Aorta (tissue), 1 donor: ENCODE data around the genes ASRGL1, AHNAK and HNRNPUL2.

- PRO-cap, result no peak
Observed at GRCh38 chr11:61980656-61981013, 13.2 kb upstream of the FTH1 start.

DNA sequence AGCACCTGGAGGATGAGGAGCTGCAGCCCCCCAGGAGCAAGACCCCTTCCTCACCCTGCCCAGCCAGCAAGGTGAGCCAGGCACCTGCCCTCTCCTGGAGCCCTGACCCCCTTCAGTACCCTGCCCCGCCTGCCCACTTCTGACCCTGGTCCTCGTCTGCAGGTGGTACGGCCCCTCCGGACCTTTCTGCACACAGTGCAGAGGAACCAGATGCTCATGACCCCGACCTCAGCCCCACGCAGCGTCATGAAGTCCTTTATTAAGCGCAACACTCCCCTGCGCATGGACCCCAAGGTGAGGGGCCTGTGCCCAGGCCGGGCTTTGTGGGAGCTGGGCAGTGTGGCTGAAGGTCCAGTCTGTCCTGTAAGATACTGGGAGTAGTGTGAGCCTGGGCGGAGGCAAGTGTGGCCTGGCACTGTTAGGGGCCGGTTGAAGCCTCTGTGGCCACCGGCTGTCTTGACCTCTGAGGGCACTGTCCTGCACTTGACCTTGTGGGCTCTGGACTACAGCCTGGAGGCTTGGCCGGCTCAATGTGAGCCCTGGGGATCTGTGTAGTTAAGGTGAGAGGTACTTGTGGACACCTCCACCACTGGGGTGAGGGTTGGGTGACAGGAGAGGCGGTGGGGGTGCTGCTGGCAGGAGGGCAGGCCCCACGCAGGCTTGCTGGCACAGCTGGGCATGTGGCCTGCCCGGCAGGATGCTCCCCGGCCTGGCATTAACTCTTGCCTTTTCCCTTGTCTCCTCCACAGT is 17.1 kb downstream of the INCENP start:
- PRO-cap, result no peak

GRCh38 chr11:62148382-62148747 is 24.6 kb downstream of the INCENP start:
- PRO-cap, result no peak

GRCh38 chr11:62337019-62338225 is at the start of gene ASRGL1:
Gene ASRGL1, plus strand, starts transcription at chr11:62337448.
- PRO-cap, result no peak

DNA sequence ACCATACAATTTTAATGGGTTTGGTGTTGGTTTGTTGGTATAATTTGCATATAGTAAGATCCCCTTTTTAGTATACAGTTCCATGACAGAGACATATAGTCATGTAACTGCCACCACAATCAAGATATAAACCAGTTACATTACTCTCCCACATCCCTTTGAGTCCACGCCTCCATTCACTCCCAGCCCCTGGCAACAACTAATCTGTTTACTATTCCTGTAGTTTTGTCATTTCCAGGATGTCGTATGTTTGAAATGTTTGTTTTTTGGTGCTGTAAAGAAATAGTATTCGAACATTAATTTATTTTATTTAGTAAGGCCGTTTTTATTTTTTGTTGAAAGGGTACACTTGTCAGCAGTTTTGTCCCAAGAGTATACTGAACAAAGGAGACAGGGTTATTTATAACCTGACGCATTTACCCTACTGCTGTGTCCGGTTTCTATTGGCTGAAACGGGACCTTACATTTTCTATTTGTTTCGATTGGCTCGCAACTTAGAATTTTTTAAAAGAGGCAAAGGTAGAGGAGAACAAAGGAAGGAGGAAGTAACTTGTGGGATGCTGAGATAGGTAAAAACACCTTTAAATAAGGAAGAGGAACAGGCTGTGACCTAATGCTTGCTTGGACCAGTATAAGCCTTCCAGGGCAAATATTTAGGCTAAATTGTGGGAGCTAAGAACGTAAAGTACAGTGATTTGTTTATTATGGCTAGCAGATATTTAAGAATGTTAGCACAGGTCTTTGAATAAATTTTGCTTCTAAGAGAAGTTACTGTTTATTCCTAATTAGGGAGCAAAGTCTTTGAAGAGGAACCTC is 4.6 kb downstream of the ASRGL1 start:
- PRO-cap, result no peak

GRCh38 chr11:62399754-62400213 is 19.0 kb upstream of the SCGB1A1 start:
- PRO-cap, result no peak

DNA sequence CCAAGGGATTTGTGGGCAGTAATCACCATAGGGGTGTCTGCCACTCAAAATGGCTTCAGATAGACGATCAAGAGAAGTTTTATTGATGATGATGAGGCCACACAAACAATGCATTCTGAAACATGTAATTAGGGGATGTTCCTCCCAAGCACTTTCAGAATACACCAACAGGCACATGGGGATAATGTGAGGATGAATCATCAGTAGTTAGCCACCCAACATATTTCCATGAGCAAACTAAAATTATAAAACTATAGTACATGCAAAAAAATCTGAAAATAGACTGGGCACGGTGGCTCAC is 9.1 kb downstream of the SCGB1A1 start:
- PRO-cap, result no peak

DNA sequence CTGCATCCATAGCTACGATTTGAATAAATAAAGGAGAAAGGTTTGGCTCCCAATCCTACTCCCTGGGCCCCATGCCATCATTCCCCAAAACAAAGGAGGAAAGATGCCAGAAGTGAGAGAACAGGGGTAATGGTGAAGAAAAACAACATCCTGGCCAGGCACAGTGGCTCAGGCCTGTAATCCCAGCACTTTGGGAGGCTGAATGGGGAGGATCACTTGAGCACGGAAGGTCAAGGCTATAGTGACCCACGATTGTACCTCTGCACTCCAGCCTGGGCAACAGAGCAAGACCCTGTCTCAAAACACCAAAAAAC is 26.5 kb downstream of the SCGB1A1 start:
- PRO-cap, result no peak

- PRO-cap, result no peak
Observed at GRCh38 chr11:62456577-62457065, 37.8 kb downstream of the SCGB1A1 start.

DNA sequence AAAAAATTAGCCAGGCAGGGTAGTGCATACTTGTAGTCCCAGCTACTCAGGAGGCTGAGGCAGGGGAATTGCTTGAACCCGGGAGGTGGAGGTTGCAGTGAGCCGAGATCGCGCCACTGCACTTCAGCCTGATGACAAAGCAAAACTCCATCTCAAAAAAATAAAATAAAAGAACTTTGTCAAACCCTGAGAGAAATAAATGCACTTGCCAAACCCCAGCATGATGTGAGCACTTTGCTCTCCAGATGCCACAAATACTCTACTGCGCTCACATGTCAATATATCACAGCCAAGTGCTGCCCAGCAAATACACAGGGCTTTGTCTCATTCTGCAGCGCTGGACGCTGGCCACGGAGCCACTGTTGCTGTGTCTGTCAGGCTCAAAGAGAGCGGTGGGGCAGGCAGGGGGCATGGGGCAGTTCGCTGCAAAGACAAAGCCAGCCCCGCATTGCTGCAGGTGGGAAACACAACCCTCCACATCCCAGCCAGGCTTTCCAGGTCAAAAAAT is 45.1 kb downstream of the AHNAK start:
- PRO-cap, result no peak

DNA sequence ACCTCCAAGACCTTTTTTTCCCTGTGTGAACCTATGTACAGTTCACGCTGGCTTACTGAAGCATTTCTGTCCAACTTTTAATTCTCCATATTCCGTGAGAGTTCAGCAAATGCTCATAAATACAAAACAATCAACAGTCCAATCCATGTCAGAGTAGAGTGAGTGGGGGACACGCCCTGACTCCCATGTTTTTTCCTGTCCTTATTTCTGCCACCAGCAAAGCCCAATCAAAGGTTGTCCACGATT is 43.7 kb downstream of the AHNAK start:
- PRO-cap, result no peak

DNA sequence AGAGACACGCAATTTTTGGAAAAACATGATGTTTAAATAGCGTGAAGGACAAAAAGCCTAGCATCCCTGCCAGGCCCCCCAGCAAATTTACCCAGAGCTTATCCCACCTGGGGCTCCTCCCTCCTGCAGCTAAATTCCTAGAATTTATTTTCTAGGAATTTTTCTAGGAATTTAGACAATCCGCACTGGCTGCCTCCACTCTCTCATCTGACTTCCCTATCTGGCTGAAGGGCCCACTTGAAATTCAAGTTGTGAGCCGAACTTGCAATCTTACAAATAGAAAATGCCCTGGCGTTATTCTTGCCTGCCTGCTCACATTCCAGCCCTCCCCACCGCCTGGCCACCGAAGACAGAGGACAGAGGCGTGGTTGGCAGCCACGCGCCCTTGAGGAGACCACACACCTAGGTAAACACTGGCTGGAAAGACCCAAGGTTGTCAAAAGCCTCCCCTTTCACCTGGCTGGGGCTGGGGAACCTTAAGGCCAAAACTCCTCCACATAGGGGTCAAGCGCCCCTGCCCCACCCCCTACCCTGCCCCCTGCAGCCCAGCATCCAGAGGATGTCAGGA is 42.3 kb downstream of the AHNAK start:
- PRO-cap, result no peak

DNA sequence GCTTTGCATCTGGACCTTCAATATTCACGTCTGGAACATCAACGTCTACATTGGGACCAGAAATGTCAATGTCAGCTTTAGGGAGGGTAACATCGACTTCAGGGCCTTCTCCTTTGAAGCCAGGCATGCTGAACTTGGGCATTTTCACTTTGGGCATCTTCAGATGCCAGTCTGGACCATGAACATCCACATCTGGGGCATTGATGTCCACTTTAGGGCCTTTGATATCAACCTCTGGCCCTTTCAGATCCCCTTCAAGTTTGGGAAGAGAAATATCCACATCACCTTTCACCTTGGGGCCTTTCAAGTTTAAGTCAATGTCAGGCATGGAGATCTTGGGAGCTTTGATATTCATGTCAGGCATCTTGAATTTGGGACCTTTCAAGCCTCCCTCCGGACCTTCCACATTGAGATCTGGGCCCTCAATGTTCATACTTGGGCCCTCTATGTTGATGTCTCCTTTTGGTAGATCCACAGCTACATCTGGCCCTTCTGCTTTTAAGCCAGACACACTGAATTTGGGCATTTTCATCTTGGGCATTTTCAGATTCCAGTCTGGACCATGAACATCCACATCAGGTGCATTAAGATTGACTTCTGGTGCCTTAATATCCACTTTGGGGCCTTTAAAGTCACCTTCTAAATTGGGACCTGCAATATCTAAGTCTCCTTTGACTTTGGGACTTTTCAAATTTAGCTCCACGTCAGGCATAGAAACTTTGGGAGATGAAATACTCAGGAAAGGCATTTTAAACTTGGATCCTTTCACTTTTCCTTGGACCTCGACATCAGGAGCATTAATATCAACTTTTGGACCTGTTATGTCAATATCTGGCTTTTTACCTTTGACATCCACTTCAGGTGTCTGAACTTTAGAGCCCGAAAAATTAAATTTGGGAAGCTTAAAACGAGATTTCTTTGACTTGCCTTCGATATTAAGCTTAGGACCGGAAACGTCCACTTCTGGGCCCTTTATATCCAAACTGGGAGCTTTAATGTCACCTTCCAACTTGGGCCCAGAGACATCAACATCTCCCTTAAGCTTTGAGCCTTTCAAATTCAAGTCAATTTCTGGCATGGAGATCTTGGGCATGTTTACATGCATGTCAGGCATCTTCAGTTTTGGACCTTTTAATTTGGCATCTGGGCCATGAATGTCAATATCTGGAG is 22.8 kb downstream of the AHNAK start:
- PRO-cap, result no peak

GRCh38 chr11:62532490-62533431 is 13.8 kb downstream of the AHNAK start:
- PRO-cap, result no peak

- PRO-cap, result bidirectional peak, plus-strand start at chr11:62546929, minus-strand start at chr11:62546806
Observed at GRCh38 chr11:62546639-62547004, at the start of gene AHNAK. Gene AHNAK, minus strand, starts transcription at chr11:62546806.

DNA sequence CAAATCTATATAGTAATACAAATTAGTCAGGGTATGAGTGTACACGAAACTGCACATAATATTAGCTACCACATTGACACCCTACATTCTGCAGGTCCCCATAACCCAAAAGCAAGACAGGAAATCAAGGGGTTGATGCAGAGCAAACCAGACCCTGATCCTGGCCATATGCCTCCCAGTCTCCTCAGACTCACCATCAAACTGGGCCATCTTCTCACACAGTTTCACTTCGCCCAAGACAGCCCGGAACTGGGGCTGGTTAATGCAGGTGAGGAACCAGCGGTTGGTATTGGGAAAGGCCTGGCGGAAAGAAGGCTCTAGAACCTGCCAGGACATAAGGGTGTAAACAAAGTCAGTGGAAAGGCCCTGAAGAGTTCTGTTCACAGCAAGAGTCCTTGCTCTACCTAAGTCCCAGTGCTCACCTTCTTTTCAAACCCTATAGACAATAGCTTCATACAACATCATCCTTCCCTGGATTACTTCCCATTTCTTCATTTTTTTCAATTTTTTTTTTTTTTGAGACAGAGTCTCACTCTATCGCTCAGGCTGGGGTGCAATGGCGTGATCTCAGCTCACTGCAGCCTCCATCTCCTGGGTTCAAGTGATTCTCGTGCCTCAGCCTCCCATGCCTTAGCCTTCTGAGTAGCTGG is 6.4 kb downstream of the EEF1G start:
- PRO-cap, result no peak

DNA sequence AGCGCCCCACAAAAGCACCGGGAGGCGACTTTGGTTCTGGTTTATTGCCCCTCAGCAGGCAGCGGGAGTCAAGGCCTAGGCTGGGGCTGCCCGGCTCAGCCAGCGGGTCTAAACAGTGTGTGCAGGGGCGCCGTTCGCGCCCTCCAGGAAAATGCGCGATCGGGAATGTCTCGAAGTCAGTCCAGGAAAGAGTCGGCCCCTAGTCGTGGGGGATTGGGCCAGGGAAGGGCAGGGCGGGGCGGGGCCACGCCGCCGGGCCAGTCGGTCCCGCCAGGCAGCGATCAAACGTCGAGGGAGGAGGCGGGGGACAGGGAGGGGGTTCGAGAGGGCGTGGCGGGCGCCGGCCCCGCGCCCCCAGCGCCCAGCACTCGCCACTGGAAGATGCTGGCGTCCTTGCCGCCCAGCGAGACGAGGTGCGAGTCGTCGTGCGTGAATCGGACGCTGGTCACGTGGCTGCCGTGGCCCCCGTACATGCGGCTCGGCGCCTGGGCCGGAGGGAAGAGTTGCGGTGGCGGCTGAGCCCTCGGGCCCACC is 596 bp upstream of the MTA2 start:
- PRO-cap, result bidirectional peak, plus-strand start at position 322 of the sequence, minus-strand start at position 152 of the sequence

DNA sequence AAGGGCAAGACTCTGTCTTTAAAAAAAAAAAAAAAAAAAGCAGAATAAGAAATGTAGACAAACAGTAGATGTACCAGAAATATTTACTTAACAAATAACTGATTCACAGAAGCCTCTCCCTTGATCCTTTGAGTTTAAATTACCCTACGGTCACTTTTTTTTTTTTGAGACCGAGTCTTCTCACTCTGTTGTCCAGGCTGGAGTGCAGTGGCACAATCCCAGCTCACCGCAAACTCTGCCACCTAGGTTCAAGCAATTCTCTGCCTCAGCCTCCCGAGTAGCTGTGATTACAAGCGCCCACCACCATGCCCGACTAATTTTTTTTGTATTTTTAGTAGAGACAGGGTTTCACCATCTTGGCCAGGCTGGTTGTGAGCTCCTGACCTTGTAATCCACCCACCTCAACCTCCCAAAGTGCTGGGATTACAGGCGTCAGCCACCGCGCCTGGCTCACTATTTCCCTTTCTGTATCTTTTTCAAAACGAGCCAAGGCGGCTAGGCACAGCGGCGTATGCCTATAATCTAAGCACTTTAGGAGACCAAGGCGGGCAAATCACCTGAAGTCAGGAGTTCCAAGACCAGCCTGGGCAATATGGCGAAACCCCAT is 8.5 kb downstream of the HNRNPUL2 start:
- PRO-cap, result no peak

DNA sequence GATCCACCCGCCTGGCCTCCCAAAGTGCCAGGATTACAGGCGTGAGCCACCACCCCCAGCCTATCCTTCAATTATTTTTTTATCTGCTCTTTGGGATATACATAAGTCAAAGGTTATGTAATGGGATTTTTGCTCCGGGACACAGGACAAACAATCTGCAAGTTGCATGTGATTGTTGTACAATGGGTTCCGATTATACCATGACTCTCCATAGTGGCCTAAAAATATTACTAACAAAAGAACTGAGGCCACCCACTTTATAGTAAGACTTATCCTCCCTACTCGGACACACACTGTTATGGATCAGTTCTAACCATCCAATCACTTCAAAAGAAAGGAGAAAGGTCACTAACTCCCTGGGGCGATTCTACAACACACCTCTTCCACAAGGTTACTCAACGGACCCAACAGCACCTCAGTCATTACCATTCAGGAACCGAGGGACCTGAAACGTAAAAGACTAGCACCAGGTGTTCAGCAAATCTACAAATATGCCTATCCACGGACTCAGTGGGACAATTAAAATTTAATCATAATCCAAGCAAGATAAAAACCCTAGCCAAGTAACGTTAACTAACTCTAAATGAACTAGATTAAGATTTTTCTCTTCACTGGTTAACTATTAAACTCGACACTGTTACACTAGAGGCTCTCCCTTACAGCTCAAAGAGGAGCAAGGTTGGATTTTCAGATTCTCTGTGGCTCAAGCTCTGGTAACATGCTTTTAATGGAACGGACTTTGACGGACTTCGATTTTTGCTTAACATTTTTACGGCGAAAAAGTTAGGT is 1.6 kb downstream of the HNRNPUL2 start:
- PRO-cap, result no peak

- PRO-cap, result bidirectional peak, plus-strand start at chr11:62727288, minus-strand start at chr11:62727175; bidirectional peak, plus-strand start at chr11:62727699, minus-strand start at chr11:62727427
Observed at GRCh38 chr11:62727000-62727826, at the start of gene HNRNPUL2. Gene HNRNPUL2, minus strand, starts transcription at chr11:62727457.